Tibial artery (tissue), 1 donor: ENCODE measurements around the genes GFRA4, SPEF1 and CENPB.

- PRO-cap = no peak
Observed at GRCh38 chr20:3248351-3248648, 9.3 kb upstream of the SLC4A11 start.

- PRO-cap = no peak
Observed at GRCh38 chr20:3307023-3307508, 68.1 kb upstream of the SLC4A11 start.

GRCh38 chr20:3360628-3361032 lies 46.8 kb downstream of the DNAAF9 start:
- PRO-cap = no peak

- PRO-cap = no peak
Observed at GRCh38 chr20:3663323-3663777, at the start of gene GFRA4. TSS of gene GFRA4 (minus strand) at chr20:3663399.

GRCh38 chr20:3688157-3688759 lies 6.4 kb upstream of the ADAM33 start:
- PRO-cap = no peak

DNA sequence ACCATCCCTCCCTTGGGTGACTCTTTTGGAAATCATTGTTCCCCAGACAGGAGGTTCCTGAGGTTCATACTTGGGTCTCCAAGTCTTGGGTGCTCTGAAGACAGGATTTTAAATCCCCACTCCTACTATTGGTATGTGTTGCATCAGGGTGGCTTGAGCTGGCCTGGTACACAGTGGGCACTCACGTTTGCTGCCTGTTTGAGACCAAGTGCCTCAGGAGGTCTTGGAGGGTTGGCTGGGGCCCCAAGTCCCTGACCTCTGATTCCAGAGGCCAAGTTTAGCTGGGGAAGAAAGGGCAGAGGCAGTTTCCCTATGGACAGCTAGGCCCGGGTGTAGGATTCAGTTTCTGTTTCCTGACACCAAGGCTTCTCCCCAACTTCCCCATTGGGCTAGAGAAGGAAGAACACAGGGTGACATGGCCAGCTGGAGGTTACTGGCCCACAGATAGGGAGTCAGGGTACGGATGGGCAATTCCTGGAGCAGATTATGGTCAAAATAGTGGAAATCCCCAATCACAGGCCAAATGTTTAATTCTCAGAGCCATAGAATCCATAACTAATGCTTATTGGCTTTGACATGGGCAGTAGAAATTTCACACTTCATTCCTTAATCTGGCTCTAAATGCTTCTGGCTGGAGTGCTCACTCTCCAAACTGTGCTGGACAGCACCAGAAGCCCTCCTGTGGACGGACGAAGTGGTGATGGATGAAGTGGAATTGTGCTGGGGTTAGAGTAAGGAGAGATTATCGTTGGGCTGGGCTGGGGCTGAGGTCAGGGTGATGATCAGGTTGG lies 1.1 kb downstream of the SIGLEC1 start:
- PRO-cap = no peak

- PRO-cap = no peak
Observed at GRCh38 chr20:3727157-3727718, 5.2 kb upstream of the HSPA12B start.

DNA sequence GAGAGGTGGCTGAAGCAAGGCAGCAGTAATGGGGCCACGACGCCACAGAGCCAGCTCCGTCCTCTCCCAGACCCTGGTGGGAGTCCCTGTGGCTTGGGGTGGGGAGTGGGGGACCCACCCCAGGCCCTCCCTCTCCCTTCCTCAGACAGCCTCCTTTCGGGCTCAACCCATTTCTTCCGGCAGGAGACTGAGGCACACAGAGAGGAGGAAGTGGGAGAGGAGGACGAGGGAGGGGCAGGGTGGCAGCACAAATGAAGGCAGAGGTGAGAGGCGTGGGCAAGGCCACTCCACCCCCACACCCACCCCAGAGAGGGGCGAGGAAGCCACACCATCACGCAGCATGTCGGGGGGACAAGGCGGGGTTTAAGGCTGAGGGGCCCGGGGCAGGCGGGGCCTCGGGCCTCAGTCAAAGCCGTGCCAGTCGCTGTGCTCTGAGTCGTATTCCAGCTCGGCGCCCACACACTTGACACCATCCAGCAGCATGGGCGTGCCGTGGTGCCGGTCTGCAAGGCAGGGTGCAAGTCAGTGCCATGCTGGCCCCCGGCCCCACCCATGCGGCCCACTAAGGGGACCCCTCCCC lies 13.8 kb downstream of the ADISSP start:
- PRO-cap = no peak

- PRO-cap = no peak
Observed at GRCh38 chr20:3781332-3781751, at the start of gene SPEF1. TSS of gene SPEF1 (minus strand) at chr20:3781448.

GRCh38 chr20:3786582-3787283 lies at the start of gene CENPB:
TSS of gene CENPB (minus strand) at chr20:3786740.
- PRO-cap = bidirectional peak, plus-strand start at chr20:3786939, minus-strand start at chr20:3786736

DNA sequence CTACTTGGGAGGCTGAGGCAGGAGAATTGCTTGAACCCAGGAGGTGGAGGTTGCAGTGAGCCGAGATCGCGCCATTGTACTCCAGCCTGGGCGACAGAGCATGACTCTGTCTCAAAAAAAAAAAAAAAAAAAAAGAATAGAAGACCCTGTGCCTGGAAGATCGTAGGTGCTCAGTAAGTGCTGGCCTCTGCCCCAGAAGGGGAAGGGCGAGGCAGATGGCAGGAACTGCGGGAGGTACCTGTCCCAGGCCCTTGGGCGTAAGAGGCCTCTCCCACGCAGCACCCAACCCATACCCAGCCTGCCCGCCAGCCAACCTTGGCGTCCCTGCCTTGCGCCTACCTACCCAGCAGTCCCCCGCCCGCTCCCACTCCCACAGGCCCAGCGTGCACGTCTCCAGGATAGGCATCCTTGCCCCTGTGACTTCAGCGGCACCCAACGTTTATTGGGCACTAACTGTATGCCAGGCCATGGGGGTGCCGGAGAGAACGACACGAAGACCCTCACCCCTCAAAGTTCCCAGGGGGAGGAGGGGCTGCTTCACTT lies 558 bp upstream of the MAVS start:
- PRO-cap = no peak

- PRO-cap = no peak
Observed at GRCh38 chr20:3925437-3926151, 36.4 kb downstream of the PANK2 start.

DNA sequence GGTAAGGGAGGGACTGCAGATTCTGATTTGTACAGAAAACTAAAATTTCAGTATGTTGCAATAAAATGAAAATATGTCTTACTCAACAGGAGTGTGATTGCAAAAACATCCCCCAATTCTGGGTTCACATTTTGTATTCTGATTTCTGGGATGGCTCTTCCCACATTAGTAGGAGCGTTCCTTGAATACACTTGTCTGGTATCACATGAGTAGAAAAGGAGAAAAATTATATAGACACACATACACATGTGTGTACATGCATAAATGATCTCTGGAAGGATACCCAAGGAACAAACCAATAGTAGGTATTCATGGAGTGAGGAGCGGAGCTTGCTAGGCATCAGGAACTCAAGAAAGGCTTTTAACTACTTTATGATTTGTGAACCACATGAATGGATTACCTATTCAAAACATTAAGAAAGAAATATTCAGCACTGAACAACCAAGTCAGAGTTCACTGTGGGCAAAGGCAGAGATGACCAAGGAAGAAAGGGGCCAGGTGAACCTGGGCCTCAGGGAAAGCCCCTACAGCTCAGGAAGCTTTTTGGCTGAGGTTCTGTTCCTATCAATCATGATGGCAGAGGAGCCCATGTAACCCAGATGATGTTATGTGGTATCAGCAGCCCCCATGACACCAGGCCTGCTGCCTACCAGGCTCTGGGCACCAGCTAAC lies 40.8 kb downstream of the PANK2 start:
- PRO-cap = no peak

DNA sequence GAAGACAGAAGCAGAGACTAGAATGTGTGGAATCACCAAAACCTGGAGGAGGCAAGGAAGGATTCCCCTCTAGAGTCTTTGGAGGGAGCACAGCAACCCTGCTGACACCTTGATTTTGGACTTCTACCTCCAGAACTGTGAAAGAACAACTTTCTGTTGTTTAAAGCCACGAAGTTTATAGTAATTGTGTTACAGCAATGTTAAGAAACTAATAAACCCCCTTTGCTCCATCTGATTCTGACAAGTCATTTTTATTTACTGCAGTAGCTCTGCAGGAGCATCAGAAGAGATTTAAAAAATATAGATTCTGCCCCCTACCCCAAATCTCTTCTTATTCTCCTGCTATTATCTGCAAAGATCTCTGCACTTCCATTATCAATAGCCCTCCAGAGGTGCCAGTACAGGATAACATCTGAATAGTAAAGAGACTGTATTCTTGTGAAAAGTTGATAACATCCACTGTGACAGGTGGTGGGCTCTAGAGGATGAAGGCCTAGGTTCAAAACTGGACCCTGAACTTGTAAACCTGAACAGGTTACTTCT lies 10.7 kb downstream of the RNF24 start:
- PRO-cap = no peak

DNA sequence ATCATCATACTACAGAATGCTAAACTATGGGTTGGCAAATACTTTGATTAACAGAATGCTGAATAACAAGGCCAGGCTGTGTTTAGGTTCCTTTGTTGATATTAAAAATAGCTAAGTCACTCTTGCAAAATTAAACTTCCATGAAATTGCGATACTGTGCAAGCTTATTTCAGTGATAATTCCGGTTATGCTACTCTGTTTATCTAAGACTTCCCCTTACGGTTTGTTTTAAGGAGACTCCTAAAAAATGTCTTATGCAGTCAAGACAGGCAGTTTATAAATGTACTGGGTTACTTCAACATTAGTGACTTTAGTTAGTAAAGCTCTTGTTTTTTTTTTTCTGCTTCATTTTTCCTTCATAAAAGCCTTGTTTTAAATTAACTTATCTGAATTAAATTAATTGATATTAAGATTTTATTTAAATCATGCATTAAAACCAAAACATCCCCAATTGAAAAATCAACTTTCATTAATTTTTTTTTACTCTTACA lies 2.6 kb downstream of the RNF24 start:
- PRO-cap = no peak

DNA sequence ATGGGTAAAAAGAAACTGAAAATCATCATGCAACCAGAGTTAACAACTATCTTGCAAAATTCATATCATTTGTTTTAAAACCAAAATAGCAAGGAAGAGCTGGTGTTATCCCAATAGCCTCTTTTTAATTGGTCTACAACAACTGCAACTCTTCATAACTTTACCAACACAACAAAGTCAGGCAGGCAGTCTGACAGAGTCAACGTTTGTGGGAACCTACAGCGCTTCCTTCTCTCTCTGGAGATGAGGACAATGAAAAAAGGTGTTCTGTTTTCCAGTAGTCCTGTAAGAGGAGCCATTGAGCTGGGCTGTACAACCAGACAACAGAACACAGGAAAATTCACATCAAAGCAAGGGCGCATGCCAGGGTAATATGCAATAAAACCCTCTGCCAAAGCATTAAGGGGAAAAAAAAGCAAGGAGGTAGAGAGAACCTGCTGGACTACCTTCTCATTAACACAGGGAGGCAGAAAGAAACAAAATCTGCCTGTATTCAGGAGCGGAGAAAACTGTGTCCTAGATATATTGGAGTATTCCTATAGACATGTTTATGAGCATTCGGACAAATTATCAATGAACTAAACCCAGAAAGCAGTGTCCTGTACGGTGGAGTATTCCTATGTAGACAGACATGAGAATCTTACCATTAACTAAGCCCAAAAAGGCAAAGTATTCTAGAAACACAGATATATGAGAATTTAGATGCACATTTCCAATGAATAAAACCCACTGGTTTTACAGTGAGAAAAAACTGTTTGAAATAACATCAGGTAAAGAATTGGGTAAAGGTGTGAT lies 1.3 kb downstream of the RNF24 start:
- PRO-cap = no peak

DNA sequence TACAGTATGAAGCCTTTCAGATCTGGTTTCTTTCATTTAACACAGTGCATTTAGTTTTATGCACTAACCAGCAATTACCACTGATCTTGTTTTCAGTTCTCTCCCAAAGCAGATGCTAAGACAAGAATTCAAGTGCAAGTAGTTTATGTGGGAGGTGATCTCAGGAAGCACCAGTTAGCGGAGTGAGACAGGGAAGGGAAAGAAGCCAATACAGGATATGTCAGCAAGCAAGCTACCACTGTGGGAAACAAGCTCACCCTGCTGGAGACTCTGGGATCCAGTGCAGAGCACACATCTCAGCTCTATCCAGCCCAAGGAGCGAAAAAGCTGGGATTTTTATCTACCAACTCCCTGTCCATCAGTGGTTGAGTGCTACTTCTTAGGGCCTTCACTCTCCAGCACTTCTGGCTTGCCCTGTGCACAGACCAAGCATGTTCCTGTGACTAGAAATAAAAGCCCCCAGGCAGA lies 10.7 kb upstream of the RNF24 start:
- PRO-cap = no peak

DNA sequence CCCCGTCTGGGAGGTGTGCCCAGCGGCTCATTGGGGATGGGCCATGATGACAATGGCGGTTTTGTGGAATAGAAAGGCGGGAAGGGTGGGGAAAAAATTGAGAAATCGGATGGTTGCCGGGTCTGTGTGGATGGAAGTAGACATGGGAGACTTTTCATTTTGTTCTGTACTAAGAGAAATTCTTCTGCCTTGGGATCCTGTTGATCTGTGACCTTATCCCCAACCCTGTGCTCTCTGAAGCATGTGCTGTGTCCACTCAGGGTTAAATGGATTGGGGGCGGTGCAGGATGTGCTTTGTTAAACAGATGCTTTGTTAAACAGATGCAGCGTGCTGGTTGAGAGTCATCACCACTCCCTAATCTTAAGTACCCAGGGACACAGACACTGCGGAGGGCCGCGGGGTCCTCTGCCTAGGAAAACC lies 18.2 kb upstream of the RNF24 start:
- PRO-cap = no peak

- PRO-cap = no peak
Observed at GRCh38 chr20:4153236-4153651, 4.6 kb downstream of the SMOX start.

- PRO-cap = no peak
Observed at GRCh38 chr20:4170958-4171380, 22.3 kb downstream of the SMOX start.